Testis (tissue), 5 donors: ENCODE measurements around the gene FMC1.

- PRO-cap, 3 experiments: no peak in any of the 3 experiments
- RAMPAGE, long total RNA, 2 experiments: no peak in any of the 2 experiments
- RRBS: no CpG with 5 or more reads among the region's 2 CpGs
Measured at GRCh38 chr7:138125983-138126349, 49.7 kb downstream of the AKR1D1 start.

GRCh38 chr7:138342175-138342521 lies 117.9 kb upstream of the TRIM24 start:
- PRO-cap, 3 experiments: no peak in any of the 3 experiments
- RAMPAGE, long total RNA, 2 experiments: no peak in any of the 2 experiments
- RRBS: no CpG with 5 or more reads among the region's 2 CpGs

GRCh38 chr7:138352463-138353140 lies 107.5 kb upstream of the TRIM24 start:
- PRO-cap, 3 experiments: no peak in any of the 3 experiments
- RAMPAGE, long total RNA, 2 experiments: no peak in any of the 2 experiments
- RRBS: 25% methylated on average over 3 of the region's 9 CpGs

- PRO-cap, 3 experiments: no peak in any of the 3 experiments
- RAMPAGE, long total RNA, 2 experiments: no peak in any of the 2 experiments
- RRBS: no CpG with 5 or more reads among the region's 1 CpG
Measured at GRCh38 chr7:138556323-138557165, 96.5 kb downstream of the TRIM24 start.

DNA sequence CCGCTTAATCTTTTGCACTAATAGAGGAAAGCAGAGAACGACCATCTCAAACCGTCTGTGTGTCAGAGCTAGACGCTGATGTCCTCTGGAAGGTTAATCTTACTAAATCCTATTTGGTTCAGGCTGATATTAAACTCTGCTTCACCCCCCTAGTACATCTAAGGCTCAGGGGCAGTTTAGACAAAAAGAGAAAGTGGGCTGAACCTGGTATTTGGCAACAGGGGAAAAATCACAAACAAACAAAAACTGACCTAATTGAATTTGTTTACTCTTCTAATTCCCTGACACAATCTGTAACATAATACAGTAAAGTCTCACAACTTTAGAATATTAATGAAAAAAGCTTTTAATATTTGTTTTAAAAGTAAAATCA lies 26.6 kb upstream of the SVOPL start:
- PRO-cap, 3 experiments: no peak in any of the 3 experiments
- RAMPAGE, long total RNA, 2 experiments: no peak in any of the 2 experiments
- RRBS: no CpG with 5 or more reads among the region's 4 CpGs

GRCh38 chr7:138833847-138834667 lies 36.1 kb upstream of the ATP6V0A4 start:
- PRO-cap, 3 experiments: no peak in any of the 3 experiments
- RAMPAGE, long total RNA, 2 experiments: no peak in any of the 2 experiments
- RRBS: no CpG with 5 or more reads among the region's 17 CpGs

DNA sequence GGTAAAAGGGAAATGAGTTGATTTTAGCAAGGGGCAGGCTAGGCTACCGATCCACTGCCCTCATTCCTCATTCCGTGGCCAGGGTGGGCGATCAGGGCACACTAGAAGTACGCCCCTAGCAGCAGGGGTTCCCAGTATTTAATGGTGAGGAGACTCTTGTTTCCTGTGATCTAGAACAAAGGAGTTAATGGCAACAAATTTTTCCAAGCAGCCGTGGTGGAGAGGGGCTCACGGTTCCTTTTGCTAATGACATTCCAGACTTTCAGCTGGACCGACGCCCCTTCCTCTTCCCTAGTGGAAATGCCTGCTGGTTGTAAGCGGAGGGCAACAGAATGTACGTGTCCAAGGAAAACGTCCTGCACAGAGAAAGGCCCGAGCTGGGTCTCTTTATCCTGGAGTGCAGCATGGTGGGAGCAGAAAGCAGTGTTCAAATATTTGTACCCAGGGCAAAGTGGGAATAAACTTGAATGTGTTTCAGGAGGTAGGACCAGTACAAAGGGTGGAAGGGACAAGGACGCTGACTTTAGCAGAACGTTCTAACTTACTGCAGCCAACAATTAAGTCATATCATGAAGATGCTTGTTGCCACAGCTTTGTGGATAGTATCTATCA lies 30.3 kb upstream of the ZC3HAV1L start:
- PRO-cap, 3 experiments: no peak in any of the 3 experiments
- RAMPAGE, long total RNA, 2 experiments: no peak in any of the 2 experiments
- RRBS: no CpG with 5 or more reads among the region's 14 CpGs

GRCh38 chr7:139101779-139102592 lies 7.5 kb downstream of the ZC3HAV1 start:
- PRO-cap, 3 experiments: no peak in any of the 3 experiments
- RAMPAGE, long total RNA, 2 experiments: no peak in any of the 2 experiments
- RRBS: no CpG with 5 or more reads among the region's 9 CpGs

DNA sequence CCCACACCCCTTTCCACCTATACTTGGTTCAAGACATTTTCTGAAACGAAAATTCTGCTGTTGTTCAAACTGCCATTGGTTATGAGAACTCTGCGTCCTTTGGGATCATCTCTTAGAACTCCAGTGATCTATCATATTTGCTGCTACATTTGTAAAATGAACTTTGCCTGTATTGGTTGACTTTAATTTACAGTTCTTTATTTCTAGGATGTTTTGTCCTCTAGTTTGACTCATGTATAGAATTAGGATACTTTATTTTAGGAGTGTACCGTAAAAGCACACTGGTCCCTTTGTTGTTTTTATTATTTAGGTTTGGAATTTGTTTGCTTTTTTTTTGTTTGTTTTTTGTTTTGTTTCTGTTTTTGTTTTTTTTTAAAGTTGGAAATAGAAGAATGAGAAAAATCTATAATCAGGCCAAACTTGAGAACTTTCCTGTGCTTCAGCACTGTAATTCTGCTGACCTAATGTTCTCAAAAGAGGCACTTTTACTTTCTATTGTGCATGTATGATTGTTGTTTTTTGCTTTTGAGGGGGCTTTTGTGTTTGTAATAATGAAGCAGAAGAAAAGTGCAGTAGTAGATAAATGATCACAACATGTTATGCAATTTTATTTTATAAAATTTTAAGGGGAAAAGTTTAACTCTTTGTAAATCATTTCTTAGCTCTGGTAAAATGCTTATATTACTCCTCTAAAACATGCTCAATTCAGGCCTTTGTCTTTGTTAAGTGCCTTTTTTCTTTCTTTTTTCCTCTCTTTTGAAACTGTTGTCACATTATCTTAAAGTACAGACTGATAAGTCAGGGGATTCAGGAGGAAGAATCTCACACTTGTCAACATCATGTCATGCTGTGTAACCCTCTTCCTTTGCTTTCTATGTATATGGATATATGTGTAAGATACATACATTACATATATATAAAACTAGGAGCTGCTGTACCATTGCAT lies 39.5 kb upstream of the FMC1 start:
- PRO-cap, 3 experiments: no peak in any of the 3 experiments
- RAMPAGE, long total RNA, 2 experiments: no peak in any of the 2 experiments
- RRBS: no CpG with 5 or more reads among the region's 3 CpGs

DNA sequence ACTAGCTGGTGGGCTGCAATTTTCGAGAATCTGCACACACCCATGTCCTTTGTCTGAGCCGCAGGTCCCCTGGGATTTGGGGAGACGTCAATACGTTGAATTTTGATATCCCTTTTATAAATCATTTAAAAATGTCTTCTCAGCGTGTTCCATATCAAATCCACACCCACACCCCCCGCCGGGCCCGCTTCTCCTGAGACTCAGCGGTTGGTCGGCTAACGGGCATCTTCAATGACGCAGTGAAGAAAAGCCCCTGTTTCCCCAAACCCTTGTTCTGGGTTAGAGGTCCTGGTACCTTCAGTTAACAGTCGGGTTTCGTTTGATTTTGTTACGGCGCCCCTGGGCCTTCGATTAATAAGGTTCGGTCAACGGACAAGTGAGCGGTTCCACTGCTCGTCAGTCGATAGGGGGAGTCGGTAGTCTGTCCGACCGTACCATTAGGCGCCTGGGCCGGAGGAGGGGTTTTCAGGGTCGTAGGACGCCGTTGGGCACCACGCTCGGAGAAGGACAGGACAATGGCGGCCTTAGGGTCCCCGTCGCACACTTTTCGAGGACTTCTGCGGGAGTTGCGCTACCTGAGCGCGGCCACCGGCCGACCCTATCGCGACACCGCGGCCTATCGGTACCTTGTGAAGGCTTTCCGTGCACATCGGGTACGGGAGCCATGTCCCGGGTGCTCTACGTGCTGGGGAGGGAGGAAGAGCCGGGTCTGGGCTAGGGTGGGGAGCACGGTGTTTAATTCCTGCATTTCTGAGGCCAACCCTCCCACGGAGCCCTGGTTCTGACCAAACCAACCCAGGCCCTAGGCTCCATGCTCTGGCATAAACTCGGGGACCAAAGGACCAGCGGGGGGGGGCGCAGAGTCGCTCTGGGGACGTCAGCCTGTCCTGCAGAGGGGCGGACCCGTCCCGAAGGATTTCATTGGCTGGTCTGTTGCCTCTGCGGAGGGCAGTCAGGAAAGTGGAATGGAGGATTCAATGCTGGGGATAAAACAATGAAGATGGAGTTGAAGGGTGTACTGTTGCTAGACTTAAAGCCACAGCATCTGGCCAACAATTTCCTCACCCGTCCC lies at the start of gene FMC1:
TSS of gene FMC1 (plus strand) at position 468 of the 1,072 bp plus-strand sequence.
- PRO-cap, 3 experiments: peak in 3 of 3 experiments; most common plus-strand start position 491 of the sequence (in 3); most common minus-strand start position 405 of the sequence (in 3)
- RAMPAGE, long total RNA, 2 experiments: start-site peak on the plus strand in 2 of 2 experiments, centred at positions 474 to 475 of the sequence, 154 to 196 reads per replicate; start-site peak on the minus strand in 1 of 2 experiments, centred at position 359 of the sequence, 6 reads per replicate
- RRBS: 1% methylated on average over 19 of the region's 65 CpGs

DNA sequence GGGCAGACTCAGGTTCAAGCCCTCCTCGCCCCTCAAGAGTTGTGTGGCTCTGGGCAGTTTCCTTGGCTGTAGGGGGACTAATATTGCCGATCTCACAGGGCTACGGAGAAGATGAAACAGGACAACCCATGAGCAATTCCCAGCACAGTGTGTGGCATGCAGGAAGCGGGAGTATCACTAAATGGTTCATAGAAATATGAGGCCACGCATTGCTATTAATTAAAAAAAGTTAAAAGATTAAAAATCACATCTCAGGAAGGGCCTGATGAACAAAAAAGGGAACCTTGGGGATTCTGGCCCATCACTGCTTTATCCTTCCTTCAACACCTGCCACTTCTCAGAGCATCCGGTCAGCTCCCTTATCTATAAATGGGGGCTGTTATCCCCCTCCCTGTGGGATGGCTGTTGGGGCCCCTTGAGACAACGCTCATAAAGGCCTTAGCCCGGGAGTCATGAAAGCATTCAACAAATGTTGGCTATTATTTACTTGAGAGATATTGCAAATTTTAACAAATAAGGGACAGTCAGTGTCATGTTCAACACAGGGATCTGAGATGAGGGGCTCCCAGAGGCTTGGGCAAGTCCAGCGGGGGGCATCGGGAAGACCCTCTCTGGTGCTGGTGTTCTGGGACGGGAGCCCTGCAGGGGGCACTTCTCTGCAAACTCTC lies 42.9 kb downstream of the CLEC2L start:
- PRO-cap, 3 experiments: no peak in any of the 3 experiments
- RAMPAGE, long total RNA, 2 experiments: no peak in any of the 2 experiments
- RRBS: 95% methylated on average over 3 of the region's 11 CpGs

DNA sequence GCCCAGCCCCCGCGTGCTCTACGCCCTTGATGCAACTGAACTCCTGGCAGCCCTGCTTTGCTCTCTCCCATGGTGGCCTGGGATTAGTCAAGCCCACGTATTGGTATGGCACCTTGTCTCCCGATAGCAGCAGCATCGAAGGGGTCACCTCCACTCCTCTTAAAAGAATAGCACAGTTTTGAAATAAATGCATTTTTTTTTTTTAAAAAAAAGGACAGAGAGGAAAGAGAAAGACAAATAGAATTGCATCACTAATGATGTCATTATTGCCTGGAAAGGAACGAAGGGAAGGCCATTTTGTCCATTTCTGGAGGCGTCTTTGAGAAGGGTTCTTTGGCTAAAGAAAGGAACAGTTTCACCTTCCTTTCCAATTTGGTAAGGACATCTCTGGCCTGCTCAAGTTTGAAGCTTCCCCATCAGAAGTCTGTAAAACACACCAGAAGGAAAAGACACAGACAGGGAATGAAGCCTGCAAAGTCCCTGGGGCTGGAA lies 43.8 kb downstream of the CLEC2L start:
- PRO-cap, 3 experiments: no peak in any of the 3 experiments
- RAMPAGE, long total RNA, 2 experiments: no peak in any of the 2 experiments
- RRBS: no CpG with 5 or more reads among the region's 8 CpGs

DNA sequence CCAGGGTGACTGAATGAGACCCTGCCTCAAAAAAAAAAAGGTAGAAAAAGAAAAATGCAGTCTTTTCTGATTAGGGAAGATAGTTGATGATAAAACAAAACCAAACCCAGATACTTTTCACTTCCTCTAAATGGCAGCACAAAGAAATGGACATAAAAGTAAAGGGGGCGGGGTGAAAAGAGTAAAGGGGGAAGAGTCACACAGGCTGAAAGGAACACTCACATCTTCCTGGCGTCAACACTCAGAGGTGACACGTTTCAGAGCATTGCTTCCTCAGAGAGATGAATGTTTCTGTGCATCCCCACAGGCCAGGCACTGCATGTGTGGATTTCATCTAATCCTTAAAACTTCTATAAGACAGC lies 81.3 kb downstream of the HIPK2 start:
- PRO-cap, 3 experiments: no peak in any of the 3 experiments
- RAMPAGE, long total RNA, 2 experiments: no peak in any of the 2 experiments
- RRBS: no CpG with 5 or more reads among the region's 3 CpGs

DNA sequence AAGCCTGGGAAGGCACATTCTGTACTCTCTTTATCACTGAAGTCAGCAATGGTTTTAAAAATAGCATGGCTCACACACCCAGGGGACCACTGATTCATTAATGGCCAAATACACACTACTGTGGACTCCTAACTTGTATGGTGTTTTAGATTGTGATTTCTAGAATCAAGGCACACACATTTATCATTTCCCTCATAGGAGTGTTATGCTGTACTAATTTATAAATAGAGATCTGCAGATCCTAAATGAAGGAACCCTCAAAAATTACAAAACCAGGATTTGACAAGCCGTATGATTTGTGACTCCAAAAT lies 43.2 kb downstream of the HIPK2 start:
- PRO-cap, 3 experiments: no peak in any of the 3 experiments
- RAMPAGE, long total RNA, 2 experiments: no peak in any of the 2 experiments
- RRBS: no CpG with 5 or more reads among the region's 1 CpG

DNA sequence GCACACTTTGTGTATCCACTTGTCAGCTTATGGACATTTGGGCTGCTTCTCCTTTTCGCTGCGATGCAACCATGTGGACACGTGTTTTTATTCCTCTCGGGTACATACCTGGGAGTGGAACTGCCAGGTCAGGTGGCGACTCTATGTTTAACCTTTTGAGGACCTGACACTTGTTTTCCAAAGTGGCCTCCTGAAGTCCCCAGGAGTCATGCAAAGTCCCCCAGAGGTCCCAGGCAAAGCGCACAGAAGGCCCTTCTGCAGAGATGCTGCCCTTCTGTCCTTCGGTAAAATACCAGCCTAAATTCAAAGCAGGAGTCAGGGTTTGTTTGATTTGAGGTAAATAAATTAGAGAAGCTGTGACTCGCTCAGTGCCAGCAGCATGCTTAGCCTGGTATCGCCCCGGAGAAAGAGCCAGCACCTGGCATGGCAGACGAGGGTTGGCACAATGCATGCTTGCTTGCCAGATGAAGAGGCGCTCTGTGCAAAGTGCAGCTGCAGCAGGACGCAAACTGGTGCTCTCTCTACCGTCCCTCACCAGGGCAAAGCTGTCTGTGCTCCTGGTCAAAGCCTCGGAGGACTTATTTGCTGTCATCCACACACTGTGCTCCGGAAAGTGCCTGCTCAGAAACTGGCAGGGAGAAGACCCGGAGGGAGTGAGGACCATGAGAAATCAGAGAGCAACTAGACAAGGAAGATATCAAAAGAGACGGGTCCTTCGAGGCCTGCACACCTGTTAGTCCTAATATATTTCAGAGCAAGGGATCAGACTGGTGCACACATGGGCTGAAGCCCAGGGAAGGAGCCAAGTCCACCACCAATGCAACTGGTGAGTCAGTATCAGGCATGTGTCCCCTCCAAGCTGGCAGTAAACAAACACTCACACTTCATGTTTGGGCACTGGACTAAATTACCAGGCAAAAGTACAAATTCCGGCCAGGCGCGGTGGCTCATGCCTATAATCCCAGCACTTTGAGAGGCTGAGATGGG lies 37.6 kb downstream of the HIPK2 start:
- PRO-cap, 3 experiments: no peak in any of the 3 experiments
- RAMPAGE, long total RNA, 2 experiments: no peak in any of the 2 experiments
- RRBS: no CpG with 5 or more reads among the region's 22 CpGs

GRCh38 chr7:140053846-140054162 lies 8.9 kb downstream of the PARP12 start:
- PRO-cap, 3 experiments: no peak in any of the 3 experiments
- RAMPAGE, long total RNA, 2 experiments: no peak in any of the 2 experiments
- RRBS: no CpG with 5 or more reads among the region's 2 CpGs

DNA sequence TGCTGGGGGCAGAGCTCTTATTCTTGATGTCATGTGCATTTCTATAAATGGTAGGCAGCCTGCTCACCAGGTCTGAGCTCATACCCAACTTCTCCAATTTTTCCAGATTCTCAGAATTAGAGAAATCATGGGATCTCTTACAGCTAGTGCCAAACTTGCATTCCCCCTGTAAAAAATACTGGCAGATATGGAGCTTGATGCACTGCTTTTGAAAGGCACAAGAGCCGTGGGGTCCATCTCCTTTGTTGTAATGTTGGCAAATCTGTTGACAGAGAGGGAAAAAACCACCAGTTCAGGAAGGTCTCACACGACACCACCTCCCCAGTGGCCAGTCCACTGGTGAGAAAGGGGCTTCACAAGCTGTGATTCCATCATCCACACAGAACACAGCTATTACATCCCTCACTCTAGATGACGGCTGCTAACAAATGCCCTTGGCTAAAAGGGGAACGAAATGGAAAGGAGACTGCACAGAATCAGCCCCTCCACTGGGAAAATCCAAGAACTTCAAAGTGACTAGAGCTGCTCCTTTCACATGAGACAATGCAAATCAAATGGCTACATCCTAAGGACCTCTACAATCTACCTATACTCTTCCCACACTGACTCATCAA lies 5.8 kb downstream of the PARP12 start:
- PRO-cap, 3 experiments: no peak in any of the 3 experiments
- RAMPAGE, long total RNA, 2 experiments: no peak in any of the 2 experiments
- RRBS: no CpG with 5 or more reads among the region's 4 CpGs

DNA sequence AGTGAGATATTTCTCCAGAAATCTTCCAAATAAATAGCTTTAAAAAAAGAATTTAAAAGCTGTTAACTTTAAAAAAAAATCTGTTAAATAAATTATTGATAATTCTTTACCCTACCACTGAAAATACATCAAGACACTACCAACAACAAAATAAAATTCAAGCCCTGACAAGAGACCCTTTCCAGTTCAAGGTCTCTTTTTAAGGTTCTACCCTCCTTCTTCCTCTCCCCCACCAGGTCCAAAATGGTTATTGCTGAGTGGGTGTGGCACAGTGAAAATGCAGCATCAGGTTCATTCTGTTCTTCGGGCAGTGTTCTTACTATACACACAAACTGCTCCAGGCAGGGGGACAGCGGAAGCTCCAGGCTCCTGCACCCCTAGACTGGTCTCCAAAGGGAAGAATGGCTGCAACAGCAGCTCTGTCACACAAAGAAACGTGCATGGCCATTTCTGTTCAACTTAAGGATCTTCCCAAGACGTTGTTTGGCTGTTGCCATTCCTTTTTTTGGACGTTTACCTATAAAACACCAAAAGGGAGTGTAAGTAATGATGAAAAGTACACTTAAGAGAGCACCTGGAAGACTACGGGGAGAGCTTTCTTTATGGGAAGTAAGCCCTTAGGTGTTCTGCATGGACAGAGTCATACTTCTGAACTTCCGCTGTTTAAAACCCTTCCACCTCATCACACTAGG lies 28.1 kb upstream of the PARP12 start:
- PRO-cap, 3 experiments: no peak in any of the 3 experiments
- RAMPAGE, long total RNA, 2 experiments: no peak in any of the 2 experiments
- RRBS: no CpG with 5 or more reads among the region's 7 CpGs

GRCh38 chr7:140153777-140154396 lies 22.9 kb downstream of the KDM7A start:
- PRO-cap, 3 experiments: no peak in any of the 3 experiments
- RAMPAGE, long total RNA, 2 experiments: no peak in any of the 2 experiments
- RRBS: no CpG with 5 or more reads among the region's 7 CpGs

GRCh38 chr7:140165503-140165985 lies 11.2 kb downstream of the KDM7A start:
- PRO-cap, 3 experiments: no peak in any of the 3 experiments
- RAMPAGE, long total RNA, 2 experiments: no peak in any of the 2 experiments
- RRBS: no CpG with 5 or more reads among the region's 3 CpGs